ENCODE measurements around the gene RECQL.

- PRO-cap: no peak
- RAMPAGE, long total RNA, 4 experiments: no peak in any of the 4 experiments
Measured at GRCh38 chr12:20389796-20390600, 21.7 kb downstream of the PDE3A start.

DNA sequence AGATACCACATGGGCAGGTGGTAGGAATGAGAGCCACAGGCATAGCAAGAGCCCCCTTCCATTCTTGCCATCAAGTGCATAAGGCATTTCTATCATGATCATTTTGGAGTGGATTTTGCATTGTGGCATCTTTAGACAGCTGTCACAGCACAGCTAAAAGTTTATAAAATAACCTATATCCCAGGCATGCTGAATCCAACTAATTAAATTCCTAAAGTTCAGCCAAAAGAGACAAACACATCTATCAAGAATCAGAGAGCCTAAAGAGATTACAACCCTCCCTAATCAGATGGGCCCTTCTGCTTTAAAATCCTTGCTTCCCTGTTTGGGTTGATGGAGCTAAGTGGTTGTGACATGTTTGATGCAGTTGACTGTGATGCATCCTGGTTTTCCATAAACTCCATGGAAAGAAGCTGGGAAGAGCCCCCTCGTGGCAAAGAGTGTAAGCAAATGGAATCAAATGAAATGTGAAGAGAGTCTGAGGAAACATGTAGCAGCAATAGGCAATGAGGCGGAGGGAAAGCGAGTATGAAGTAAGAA is 70.6 kb upstream of the SLCO1C1 start:
- PRO-cap: no peak
- RAMPAGE, long total RNA, 4 experiments: no peak in any of the 4 experiments

DNA sequence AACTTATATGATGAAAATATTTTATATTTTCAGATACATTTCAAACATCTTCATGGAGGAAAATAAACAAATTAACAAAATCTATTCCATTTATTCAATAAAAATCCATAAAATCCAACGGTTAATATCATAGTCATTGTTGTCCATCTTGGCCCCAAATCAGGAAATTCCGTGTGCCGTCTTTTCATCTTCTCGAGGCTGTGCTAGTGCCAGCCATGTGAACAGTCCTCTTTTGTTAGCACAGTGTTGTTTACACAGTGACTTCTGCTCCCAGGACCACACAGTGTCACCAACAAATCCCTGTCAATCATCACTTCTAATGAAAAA is 1.8 kb upstream of the SLCO1A2 start:
- PRO-cap: no peak
- RAMPAGE, long total RNA, 4 experiments: no peak in any of the 4 experiments

- PRO-cap: no peak
- RAMPAGE, long total RNA, 4 experiments: no peak in any of the 4 experiments
Measured at GRCh38 chr12:21354045-21354326, 18.7 kb upstream of the IAPP start.

DNA sequence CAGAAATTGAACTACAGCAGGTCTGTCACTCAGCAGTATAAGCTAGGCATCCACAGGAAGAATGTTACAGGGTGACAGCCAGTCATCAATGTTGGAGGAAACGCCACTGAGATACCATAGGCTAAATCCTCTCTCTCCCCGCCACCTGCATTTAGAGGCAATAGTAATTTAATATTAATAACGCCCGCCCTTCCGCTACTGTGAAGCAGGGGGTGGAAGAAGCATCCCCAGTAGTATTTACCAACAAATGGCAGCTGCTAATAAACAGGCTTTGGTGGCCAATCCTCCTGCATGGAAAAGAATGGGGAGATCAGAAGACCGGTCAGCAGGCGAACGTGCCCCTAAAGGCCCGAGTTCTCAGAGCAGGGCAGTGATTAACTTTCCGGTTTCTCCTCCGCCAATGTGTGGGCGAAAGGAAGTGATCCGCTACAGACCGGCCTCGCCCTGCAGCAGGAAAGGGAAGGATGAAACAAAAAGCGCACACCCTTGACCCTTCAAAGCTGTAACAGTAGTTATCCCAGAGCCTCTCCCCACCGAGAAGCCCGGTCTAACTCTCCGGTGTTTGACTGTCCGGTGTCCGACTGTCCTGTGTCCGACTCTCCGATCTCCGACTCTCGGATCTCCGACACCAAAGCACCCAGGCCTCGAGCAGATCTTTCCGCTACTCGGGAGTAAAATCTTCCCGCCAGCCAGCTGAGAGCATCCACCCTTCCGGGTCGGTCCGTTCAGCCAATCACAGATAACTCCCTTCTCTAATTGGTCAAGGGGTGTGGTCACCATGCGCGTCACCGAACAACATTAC is at the start of gene RECQL:
TSS of gene RECQL (minus strand) at position 707 of the 802 bp plus-strand sequence.
- PRO-cap: bidirectional peak, plus-strand start outside the sequence, minus-strand start at position 667 of the sequence
- RAMPAGE, long total RNA, 4 experiments: start-site peak on the minus strand in 4 of 4 experiments, centred at positions 347 to 674 of the sequence, 15 to 454 reads per replicate

- PRO-cap: no peak
- RAMPAGE, long total RNA, 4 experiments: no peak in any of the 4 experiments
Measured at GRCh38 chr12:21528886-21529539, 2.9 kb downstream of the SPX start.

- PRO-cap: no peak
- RAMPAGE, long total RNA, 4 experiments: no peak in any of the 4 experiments
Measured at GRCh38 chr12:21775354-21776021, 982 bp upstream of the KCNJ8 start.

GRCh38 chr12:21850197-21851077 is 75.9 kb upstream of the KCNJ8 start:
- PRO-cap: no peak
- RAMPAGE, long total RNA, 4 experiments: no peak in any of the 4 experiments

- PRO-cap: no peak
- RAMPAGE, long total RNA, 4 experiments: no peak in any of the 4 experiments
Measured at GRCh38 chr12:21881684-21882526, 59.3 kb downstream of the ABCC9 start.

- PRO-cap: no peak
- RAMPAGE, long total RNA, 4 experiments: no peak in any of the 4 experiments
Measured at GRCh38 chr12:21893943-21894262, 47.3 kb downstream of the ABCC9 start.

- PRO-cap: no peak
- RAMPAGE, long total RNA, 4 experiments: no peak in any of the 4 experiments
Measured at GRCh38 chr12:22048196-22049146, 2.5 kb downstream of the CMAS start.

- PRO-cap: no peak
- RAMPAGE, long total RNA, 4 experiments: no peak in any of the 4 experiments
Measured at GRCh38 chr12:22652762-22653842, 28.1 kb downstream of the ETNK1 start.

DNA sequence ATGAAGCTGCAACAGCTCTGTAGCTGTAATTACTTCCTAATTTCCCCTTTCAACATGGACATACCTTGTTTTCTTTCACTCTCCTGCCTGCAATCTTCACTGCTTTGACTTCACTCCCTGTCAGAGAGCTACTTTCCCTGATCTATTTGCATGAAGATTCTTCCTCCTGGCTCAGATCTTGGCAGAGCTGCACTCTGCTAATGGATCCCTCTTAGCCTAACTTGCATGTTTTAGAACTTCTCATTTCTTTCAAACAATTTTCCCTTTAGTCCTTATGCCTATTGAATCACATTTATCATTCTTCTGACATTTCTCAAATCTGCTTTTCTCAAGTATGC is 135.1 kb downstream of the ETNK1 start:
- PRO-cap: no peak
- RAMPAGE, long total RNA, 4 experiments: no peak in any of the 4 experiments

DNA sequence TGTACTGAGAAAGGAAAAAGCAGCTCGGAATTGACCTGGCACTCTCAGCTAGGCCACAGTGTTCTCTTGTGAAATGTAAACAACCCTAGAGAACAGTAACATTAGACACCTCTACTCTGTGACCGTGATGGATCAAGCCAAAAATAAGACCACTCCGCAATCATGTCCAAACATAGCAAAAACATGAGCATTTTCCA is 135.3 kb downstream of the ETNK1 start:
- PRO-cap: no peak
- RAMPAGE, long total RNA, 4 experiments: no peak in any of the 4 experiments

DNA sequence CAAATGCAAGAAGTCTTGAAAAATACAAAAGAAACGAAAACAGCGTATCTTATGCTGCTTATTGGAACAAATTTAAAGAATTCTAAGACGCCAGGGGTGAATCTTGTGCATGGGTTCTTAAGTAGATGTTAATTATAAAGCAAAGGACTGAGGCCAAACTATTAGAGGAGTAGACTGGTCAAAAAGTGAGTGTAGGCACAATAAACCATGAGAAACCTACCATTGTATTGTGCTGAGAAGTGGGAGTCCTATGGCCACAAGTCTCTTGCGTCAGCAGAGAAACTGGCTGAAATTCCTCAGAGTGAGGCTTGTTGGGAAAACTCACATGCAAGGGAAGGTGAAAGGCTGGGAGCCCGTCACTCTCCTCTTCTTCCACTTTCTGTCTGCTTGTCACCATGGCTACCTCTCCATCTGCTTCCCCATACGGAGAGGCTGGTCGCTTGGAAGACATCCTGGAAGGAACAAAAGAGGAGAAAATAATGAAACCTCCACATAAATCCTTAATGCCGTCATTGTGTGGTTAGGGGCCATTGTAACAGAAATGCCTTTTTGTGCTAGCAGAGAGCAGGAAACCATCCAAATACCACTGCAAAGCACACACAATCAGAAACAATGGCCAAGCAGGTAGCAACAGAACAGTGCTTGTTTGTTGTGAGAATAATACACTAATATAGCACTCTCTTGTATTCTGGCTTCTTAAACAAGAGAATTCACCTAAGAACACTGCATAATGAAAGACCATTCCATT is 53.7 kb downstream of the SOX5 start:
- PRO-cap: no peak
- RAMPAGE, long total RNA, 4 experiments: no peak in any of the 4 experiments

GRCh38 chr12:23950078-23950549 is 644 bp upstream of the SOX5 start:
- PRO-cap: no peak
- RAMPAGE, long total RNA, 4 experiments: no peak in any of the 4 experiments

DNA sequence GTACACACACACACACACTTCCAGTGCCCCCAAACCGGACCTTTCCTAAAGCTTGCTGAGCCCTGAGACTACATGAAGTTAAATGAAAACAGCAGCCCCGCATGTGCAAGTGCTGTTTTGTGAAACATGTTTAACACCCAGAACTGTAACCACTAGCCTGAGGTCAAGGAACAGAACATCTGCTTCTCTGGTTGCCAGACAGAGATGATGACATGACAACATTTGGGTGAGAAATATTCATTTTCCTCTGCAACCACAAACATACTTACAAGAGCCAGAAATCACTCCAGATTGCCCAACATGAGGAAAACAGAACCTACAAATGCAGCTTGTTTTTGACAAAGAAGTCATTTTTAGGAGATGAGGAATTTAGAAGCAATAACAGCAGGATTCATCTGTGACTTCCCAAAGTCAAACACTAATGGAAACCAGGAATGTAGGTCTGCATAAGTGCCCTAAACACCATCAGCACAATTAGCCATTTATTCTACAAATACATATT is 110.3 kb downstream of the BCAT1 start:
- PRO-cap: no peak
- RAMPAGE, long total RNA, 4 experiments: no peak in any of the 4 experiments

- PRO-cap: no peak
- RAMPAGE, long total RNA, 4 experiments: no peak in any of the 4 experiments
Measured at GRCh38 chr12:24933709-24934094, 15.2 kb downstream of the BCAT1 start.

- PRO-cap: no peak
- RAMPAGE, long total RNA, 4 experiments: no peak in any of the 4 experiments
Measured at GRCh38 chr12:24947721-24948331, 1.1 kb downstream of the BCAT1 start.

- PRO-cap: no peak
- RAMPAGE, long total RNA, 4 experiments: no peak in any of the 4 experiments
Measured at GRCh38 chr12:26055107-26055577, 69.7 kb downstream of the BHLHE41 start.